Type B pancreatic cell (in vitro differentiated cells): ENCODE measurements around a stretch of chr10.

DNA sequence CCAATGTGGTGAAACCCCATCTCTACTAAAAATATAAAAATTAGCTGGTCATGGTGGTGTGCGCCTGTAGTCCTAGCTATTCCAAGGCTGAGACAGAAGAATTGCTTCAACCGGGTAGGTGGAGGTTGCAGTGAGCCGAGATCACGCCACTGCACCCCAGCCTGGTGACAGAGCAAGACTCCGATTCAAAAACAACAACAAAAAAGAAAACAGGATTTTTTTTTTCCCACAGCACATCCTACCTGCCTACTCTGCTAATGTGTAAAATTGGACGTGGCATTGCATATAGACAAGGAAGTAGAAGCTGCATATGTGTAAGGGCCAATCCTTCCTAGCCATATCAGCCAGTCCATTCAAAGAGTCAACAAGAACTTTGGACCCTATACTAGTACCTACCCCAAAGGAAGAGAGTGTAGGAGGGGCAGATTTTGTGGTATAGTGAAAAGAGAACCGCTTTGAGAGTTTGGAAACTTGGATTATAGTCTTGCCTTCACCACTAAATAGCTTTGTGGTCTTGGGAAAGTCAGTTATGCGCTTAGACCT is 12.2 kb upstream of the MCU start:
- PRO-cap = no peak

DNA sequence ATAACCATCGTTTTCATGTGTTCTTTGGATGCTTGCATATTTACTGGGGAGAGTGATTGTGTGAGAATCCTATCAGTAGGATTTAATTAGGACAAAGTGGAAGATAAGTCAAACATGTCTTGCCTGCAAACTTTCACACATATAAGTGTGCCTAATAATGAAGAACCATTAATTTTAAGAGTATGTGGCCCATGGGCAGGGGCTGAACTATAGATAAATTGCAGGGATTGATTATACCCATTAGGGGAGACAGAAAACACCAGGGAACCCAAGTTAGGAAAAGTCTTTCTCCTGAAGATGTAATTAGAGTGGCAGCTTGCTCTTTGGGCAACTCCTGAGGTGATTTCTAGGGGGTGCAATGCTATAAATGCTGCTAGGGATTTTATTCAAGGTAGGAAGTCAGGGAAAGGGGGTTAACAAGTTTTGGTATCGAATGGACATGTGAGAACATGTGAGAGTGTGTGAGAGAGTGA is 50.6 kb downstream of the MCU start:
- PRO-cap = no peak

GRCh38 chr10:72806631-72807317 is 86.8 kb upstream of the OIT3 start:
- PRO-cap = no peak

GRCh38 chr10:73154912-73155234 is 12.9 kb downstream of the ECD start:
- PRO-cap = no peak

DNA sequence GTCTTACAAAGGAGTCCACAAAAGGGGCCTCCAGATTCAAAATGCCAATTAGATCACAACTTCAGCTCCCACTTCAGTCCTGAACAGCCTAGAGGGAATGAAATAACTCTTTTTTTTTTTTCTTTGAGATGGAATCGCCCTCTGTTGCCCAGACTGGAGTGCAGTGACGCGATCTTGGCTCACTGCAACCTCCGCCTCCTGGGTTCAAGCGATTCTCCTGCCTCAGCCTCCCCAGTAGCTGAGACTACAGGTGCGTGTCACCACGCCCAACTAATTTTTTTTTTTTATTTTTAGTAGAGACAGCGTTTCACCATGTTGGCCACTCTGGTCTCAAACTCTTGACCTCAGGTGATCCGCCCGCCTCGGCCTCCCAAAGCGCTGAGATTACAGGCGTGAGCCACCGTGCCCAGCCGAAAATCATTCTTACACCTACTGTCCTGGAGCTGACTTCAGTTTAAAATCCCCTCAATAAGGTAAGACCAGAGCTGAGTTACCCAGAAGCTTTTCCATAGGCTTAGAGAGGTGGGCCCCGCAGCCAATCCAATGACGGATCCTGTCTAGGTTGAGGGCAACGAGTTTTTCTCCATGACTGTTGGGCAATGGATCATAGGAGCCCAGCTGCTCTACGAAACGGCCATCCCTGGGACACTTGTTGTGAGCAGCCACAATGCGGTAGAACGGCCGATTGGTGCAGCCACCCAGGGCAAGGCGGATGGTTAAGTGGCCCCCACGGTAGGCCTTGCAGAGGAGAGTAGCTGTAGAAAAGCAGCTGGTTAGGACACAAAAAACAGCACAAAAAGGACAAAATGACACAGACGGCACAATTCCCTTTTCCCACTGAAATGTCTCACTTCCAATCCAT is 944 bp downstream of the MRPS16 start:
- PRO-cap = no peak

- PRO-cap = no peak
Observed at GRCh38 chr10:73450464-73450739, 17.0 kb upstream of the MSS51 start.

GRCh38 chr10:73474798-73475810 is 20.7 kb downstream of the PPP3CB start:
- PRO-cap = no peak

DNA sequence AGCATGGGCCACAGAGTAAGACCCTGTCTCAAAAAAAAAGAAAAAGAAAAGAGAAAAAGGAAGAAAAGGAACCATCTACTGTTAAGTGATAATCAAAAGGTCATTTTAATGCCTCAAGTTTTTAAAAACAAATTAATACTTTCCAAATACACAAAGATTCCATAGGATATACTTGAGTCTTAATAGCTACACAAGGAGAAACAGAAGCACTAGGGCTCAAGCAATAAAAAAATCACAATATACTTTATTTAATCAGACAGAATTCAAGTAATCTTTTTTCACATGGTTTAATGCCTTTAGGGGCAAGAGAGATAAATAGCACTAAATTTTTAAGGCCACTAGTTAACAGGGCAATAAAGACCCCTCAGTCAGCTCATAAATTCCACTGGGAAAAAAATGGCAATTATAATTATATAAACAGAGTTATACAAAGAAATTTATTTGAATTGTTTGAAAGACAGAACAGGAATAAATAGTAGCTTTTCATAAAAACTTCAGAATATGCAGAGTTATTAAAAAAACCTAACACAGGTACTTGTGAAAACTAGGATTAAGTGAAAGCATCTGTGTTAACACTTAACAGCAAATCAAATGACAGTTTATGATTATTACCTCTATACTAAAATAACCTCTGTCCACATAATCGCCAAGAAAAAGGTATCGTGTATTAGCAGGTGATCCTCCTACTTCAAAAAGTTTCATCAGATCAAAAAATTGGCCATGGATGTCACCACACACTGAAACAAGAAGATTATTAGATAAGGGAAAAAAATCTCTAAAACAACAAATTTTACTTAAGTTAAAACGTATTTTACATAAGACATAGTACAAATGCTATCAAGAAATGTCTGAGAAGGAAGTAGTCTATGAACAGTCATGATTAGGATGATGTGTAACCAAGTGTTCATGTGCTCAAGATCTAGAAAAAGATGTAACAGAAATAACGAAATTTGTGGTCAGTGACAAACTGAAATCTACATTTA is 17.6 kb downstream of the PPP3CB start:
- PRO-cap = no peak

- PRO-cap = unidirectional peak, plus-strand start at chr10:73495351; unidirectional peak, plus-strand start at chr10:73495456; bidirectional peak, plus-strand start at chr10:73495721, minus-strand start at chr10:73495631
Observed at GRCh38 chr10:73494924-73495878, 623 bp downstream of the PPP3CB start.

- PRO-cap = no peak
Observed at GRCh38 chr10:73496295-73496544, 396 bp upstream of the PPP3CB start.

DNA sequence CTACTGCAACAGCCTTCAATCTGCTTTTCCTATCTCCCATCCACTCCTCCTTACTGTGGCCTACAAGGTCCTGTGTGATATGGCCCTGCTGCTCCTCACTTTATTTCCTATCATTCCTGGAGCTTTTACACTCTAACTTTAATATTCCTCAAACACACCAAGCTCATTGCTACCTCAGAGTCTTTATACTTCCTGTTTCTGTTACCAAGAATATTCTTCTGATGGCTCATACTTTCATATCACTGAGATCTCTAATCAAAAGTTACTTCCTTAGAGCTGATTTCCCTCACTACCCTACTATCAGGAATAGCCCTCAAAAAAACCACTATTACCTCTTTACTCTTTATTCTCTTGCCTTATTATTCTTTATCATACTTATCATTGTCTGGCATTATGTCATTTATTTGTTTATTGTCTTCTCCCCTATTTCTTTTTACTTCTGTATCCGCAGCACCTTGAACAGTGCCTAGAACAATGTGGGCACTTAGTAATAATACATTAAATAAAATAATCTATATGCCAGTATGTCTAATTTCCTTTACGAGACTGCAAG is 5.9 kb upstream of the PPP3CB start:
- PRO-cap = no peak

GRCh38 chr10:73659745-73660257 is 4.0 kb upstream of the SYNPO2L start:
- PRO-cap = no peak

DNA sequence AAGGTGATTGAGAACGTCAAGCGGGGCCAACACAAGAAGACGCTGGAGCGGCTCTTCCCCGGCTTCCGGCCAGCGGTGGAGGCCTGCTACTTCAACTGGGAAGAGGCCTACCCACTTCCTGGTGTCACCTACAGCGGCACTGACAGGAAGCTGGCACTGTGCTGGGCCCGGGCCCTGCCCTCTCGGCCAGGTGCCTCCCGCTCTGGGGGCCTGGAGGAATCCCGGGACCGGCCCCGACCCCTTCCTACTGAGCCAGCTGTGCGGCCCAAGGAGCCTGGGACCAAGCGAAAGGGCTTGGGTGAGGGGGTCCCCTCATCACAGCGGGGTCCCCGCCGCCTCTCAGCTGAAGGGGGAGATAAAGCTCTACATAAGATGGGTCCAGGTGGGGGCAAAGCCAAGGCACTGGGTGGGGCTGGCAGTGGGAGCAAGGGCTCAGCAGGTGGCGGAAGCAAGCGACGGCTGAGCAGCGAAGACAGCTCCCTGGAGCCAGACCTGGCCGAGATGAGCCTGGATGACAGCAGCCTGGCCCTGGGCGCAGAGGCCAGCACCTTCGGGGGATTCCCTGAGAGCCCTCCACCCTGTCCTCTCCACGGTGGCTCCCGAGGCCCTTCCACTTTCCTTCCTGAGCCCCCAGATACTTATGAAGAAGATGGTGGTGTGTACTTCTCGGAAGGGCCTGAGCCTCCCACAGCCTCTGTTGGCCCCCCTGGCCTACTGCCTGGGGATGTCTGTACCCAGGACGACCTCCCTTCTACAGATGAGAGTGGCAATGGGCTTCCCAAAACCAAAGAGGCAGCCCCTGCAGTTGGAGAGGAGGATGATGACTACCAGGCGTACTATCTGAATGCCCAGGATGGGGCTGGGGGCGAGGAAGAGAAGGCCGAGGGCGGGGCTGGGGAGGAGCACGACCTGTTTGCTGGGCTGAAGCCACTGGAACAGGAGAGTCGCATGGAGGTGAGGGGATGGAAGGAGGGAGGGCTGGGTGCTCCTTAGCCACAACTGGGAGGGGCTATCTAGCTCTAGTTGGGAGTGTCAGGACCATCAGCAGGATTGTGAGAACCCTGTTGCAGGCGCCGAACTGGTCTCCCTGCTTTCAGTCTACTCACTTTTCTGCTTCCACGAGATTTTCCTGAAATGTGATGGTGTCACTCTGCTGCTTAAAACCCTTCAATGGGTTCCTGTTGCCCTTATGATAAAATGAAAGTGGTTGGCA is 6.9 kb downstream of the ZSWIM8 start:
- PRO-cap = no peak

GRCh38 chr10:73797128-73798561 is 12.2 kb downstream of the ZSWIM8 start:
- PRO-cap = no peak

DNA sequence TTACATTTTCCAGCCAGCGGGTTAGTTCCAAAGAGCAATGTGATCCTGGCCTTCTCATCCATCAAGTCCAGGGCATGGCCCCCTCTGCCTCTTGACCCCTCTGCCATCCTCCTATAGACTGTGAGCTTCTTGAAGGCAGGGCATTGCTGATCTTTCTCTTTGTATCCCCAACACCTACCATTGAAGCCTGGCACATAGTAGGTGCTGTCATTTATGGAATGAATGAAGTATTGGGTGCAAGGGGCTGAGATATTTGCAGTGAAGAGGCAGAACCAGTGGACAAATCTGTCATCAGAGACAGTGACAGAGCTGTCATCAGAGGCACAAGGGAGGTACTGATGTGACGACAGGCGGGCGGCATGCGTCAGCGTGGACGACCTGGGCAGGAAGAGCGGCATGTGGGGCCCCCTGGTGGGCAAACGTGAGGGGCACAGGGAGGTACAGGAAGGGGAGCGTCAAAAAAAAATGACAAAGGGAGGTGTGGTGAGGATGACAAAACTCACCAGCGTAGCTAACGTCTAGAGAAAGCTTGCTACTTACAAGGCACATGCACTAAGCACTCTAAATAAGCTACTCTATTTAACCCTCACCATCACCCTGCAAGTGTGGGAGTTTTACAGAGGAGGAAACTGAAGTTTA is 5.2 kb upstream of the CAMK2G start:
- PRO-cap = no peak

DNA sequence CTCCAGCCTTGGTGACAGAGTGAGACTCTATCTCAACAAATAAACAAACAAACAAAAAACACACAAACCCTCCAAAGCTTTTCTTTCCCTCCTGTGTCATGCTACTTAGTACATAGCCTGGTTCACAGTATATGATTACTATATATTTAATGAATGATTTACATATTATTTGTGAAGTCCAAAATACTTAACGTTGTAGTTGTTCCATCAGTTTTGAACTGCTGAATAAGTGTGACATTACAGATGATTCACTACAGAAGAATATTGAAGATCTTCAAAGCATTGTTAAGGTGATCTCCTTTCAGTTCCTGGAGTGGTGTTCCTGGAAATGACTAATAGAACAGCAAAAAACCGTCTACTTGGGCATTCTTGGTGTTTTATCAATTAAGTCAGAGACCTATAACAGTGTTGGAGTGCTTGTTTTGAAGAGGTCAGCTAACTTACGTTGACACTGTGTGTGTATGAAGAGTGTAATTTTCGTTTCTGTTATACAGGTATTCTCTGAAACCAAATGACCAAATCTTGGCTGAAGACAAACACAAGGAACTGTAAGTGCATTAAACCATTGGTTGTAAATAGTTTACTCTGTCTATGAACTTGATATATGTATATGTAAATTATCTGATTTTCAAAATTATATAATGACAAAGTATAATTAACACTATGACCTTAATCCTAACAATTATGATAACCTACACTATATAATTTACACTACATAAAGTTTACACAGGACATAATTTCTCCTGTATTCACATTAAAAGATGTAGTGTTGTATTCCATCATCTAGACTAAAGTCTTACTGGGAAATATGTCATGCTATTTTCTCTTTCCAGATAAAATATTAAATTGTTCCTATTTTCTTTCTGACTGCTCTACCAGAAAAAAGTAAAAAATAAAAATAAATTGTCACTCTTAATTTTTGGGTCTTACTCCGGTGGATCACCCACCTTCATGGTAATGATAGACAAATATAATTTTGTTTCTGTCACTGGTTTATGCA is 73.3 kb downstream of the ADK start:
- PRO-cap = no peak

GRCh38 chr10:74824787-74825129 is 1.6 kb upstream of the KAT6B start:
- PRO-cap = no peak

DNA sequence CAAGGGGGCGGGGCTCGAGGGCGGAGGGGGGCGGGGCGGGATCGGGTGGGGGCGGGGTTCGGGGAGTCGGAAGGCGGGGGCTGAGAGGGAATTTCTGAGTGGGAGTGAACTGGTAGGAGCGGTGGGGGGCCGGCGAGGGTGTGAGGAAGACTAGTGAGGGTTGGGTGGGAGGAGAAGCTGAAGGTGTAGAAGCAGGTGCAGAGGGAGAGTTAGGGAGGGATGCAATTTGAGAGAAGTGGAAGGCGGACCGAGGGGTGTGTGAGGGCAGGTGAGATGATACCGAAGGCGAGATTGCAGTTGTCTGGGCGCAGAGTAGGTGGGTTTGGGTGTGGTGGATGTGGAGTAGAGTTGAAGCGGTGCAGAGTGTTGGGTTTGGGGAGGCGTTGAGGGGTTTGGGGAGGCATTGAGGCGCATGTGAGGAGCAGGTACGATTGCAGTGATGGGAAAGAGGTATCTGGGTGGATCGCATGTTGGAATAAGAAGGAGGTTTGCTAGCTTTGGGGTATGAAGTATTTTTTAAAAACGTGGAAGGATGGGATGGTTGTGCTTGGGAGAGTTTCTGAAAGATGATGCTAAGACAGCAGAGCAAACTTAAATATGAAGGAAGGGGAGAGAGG is 711 bp downstream of the KAT6B start:
- PRO-cap = bidirectional peak, plus-strand start at position 92 of the sequence, minus-strand start outside the sequence

- PRO-cap = no peak
Observed at GRCh38 chr10:74881280-74881520, 54.8 kb downstream of the KAT6B start.

DNA sequence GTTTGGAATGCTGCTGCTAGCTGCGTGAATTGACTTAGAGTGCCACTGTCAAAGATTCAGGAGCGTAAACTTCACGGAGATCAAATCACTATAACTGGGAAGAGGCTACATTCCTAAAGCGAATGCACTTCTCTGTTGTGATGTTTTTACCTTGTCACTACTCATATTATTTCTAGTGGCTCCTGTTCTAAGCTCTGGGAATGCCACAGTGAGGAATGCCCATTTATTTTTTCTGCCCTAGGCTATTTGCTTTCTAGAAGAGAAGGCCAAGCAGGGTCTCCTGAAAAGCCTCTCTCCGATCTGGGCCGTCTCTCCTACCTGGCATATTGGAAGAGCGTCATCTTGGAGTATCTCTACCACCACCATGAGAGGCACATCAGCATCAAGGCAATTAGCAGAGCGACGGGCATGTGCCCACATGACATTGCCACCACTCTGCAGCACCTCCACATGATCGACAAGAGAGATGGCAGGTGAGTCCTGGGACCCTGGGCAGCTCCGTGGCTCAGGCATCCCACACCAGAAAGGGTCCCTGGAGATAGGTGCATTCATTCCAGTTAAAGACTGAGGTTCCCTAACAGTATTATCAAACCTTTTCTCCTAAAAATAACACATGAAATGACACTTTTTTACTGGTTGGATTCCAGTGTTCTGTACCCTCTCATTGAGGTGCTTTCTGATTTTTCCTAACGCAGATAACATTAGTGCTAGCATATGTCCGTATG is 52.9 kb downstream of the DUSP29 start:
- PRO-cap = no peak